ENCODE results near the gene C11orf98.

- RRBS, result no CpG with 5 or more reads among the region's 27 CpGs
Measured at GRCh38 chr11:61695851-61696507, 15.8 kb downstream of the DAGLA start.

GRCh38 chr11:61742625-61743035 is 9.8 kb upstream of the MYRF start:
- RRBS, result no CpG with 5 or more reads among the region's 3 CpGs

DNA sequence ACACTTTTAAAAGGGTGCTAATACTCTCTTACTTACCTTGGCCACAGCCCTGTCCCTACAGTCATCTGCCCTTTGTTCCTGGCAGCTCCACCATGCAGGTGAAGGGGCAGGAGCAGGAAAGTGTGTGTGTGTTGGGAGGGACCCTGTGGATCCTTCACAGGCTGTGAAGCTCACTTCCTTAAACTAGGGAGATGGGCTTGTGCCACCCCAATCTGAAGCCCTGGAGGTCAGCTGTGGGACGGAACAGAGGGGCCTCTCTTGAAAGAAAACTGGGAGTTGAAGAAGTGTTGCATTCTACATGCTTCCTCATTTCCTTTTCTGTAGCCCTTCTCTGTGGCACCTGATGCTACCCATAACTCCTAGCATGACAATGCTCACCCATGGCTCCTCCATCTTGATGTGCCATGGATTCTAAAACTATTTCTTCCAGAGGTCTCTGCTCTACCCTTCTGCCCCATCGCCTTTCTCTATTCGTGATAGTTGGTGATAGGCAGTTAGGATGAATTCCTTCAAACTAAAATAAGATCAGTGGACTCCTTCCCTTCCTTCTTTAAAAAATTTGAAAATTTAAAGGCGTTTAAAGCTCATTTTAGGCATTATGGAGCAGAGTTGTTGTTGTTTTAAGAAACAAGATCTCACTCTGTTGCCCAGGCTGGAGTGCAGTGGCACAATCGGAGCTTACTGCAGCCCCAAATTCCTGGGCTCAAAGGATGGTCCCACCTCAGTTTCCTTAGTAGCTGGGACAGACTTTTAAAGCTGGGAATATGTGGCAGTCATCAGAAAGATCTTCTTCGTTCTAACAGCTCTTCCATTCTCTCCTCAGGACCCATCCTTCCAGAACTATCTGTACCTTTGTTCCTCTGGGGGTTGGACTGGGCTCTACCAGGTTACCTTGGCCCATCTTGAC is 11.4 kb downstream of the FADS1 start:
- RRBS, result no CpG with 5 or more reads among the region's 6 CpGs

DNA sequence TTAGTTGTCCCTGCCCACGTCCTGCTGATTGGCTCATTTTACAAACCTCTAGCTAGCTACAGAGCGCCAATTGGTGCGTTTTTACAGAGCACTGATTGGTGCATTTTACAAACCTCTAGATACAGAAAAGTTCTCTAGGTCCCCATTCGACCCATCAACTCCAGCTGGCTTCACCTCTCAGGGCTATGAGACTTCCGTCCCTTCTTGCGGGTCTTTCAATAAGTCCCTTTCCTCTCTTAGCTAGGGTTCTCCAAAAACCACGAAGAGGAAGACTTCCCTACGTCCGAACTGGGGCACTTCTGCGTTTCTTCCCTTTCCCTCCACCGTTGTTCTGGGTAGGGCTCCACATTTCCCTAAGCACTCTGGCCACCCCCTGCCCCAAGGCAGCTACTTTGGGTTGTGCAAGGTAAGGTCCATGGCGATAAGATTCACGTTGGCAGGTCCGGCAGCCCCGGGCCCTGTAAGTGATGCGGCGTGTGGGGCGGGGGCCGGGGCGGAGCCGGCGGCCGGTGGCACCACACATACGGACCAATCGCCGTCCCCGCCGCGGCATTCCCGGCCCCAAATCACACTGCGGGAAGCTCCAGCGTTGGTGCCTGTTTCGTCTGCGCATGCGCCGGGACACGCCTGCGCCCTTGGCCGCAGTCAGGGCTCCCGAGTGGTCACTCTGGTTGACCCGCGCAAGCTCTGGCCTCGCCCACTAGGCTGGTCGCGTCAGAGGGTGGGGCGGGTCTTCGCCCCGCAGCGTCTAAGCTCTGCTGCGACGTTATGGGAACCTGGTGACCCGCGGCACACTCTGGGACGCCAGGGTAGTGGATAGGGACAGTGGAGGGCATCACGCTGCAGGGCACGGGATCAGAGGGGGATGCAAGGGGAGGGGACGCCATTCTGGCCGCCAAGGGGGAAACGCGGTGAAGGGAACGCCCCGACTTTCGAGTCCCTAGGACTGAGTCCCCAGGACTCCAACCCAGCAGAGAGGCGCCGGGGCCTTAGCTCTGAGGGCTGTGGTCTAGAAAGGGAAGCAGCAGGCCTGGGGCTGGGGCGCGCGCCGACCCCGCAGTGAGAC is 1.8 kb downstream of the FADS1 start:
- RRBS, result 8% methylated on average over 19 of the region's 70 CpGs

DNA sequence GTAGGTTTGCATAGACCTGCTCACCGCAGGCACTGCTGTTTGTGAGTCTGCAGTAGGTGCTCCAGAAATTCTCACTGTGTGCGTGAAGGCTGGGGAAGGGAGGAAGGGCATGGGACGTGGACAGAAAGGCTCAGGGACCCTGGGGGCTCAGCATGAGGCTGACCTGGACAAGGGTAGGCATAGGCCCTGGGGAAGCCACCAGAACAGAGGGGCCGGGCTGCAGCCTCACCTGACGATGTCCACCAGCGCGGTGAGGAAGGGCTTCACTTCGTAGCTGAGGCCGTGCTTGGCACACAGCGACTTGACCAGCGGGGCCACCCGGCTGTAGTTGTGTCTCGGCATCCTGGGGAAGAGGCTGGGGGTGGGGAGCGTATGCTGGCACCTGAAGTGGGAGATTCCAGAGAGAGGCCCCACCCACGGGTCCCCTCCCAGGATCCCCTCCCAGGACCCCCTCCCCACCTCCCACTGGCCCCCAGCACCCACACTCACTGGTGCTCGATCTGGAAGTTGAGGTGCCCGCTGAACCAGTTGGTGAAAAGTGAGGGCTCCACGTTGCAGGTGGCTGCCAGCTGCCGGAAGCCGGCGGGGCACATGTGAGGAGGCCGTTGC is 15.6 kb downstream of the FADS3 start:
- RRBS, result 85% methylated on average over 6 of the region's 22 CpGs

DNA sequence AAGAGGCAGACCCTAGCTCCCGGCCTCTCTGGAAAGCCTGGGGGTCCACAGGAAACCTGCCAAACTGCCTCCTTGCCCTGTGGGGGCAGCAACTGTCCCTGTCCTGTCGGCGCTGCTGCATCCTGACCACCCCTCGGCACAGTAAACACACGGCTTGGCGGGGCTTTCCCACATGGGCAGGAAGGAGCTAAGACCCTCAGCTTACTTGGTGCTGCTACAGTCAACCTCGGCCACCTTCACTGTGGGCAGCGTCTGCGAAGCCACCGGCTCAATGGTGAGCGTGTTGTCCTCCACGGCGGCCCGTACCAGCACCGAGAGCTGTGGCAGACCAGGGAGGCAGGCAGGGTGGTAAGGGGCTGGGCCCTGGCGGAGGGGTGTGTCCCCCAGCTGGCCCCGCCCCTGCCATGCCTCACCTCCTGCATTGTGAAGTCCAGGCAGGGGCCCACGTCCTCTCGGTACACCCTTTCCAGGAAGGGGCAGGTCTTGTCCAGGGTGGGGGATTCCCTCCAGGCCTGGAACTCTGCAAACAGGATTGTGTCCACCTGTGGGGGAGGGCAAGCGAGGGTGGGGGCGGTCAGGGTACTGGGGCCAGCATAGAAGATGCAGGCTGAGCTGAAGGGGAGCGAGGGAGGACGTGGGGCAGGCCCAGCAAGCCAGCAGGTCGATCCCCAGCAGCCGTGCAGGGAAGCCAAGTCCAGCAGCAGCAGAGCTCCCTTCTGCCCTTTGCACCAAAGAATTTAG is 12.9 kb downstream of the RAB3IL1 start:
- RRBS, result no CpG with 5 or more reads among the region's 25 CpGs

DNA sequence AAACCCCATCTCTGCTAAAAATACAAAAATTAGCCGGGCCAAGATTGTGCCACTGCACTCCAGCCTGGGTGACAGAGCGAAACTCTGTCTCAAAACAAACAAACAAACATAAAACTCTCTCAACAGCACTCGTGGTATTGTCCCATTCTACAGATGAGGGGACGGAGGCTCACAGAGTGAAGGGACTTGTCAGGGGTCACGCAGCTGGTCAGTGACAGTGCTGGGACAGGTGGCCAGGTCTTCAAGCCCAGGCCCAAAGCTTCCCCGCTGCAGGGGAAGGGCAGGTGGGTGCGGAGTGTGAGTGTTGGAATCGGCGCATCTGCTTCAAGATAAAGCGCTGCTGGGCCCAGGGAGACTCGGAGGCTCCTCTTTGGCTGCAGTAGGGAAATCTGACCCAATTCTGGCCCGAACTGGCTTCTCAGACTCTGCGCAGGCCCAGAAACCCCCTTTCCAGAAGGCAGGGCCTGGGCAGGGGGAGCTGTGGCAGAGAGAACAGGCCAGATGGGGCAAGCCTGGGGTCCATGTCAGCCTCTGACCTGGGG is 7.4 kb downstream of the RAB3IL1 start:
- RRBS, result no CpG with 5 or more reads among the region's 13 CpGs

GRCh38 chr11:61962555-61962881 is 4.9 kb downstream of the FTH1 start:
- RRBS, result no CpG with 5 or more reads among the region's 6 CpGs

GRCh38 chr11:61971158-61972411 is 4.2 kb upstream of the FTH1 start:
- RRBS, result no CpG with 5 or more reads among the region's 20 CpGs

GRCh38 chr11:62402243-62402571 is 16.6 kb upstream of the SCGB1A1 start:
- RRBS, result no CpG with 5 or more reads among the region's 12 CpGs

DNA sequence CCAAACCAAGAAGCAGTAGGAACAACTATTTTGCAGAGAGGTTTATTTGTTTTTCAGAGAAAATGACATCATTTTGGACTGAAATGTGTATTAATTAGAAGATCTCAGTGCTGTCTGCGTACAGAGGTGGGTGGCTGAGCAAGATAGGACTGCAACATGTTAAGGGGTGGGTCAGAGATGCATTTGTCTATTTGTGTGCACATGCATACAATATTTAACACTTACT is 1.1 kb downstream of the SCGB1A1 start:
- RRBS, result no CpG with 5 or more reads among the region's 1 CpG

DNA sequence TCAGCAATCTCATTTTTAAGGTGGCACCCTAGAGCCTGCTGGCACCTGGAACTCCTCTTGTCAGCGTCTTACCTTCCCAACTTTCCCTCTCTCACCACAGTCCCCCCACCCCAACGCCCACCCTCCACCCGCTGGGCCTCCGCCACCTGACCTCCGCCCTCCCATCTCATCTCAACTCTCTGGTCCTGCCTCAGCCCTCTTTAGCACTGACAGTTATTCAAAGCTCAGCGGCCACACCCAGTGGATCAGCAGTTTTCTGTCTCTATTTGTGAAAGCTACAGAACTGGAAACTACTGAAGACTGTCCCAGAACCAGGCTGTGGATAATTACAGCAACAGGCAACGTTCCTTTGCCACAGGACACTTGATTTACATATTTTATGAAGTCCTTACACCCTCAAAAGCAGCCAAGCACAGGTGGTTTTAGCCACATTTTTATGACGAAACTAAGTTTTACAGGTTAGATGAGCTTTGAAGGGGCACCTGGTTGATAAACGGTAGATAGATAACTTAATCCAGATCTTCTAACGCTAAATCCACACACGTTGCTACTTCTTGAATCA is 43.3 kb downstream of the SCGB1A1 start:
- RRBS, result no CpG with 5 or more reads among the region's 11 CpGs

DNA sequence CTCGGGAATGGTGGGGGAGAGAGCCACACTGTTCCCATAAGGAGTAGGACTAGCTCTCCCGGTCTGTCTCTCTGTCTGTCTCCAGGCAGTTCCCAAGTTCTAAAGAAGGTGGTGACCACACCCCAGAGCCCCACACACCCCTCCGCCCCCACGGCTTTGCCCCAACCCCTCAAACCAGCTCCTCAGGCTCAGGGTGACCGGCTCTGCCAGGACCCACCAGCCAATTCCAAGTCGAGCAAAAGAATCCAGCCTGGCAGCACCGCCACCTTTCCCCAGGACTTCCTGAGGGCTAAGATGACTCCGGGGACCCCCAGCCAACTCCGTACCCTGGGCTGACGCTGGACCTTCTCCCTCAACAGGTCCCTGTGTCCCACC is 2.7 kb downstream of the AHNAK start:
- RRBS, result 94% methylated on average over 5 of the region's 10 CpGs

GRCh38 chr11:62552312-62552802 is 5.8 kb upstream of the AHNAK start:
- RRBS, result no CpG with 5 or more reads among the region's 12 CpGs

GRCh38 chr11:62602194-62602727 is 596 bp upstream of the MTA2 start:
- RRBS, result 27% methylated on average over 18 of the region's 56 CpGs

DNA sequence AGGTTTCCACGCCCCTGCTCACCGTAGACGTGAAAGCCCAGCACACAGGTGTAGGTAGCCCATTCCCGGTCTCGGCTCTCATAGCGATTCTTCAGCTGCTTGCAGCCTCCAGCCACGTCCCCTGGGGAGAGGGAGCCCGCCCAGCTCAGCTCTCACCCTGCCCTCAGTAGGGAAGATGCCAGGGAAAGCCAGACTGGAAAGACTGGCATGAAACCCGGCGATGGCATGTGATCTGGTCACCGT is 1.4 kb upstream of the MTA2 start:
- RRBS, result no CpG with 5 or more reads among the region's 11 CpGs

GRCh38 chr11:62612064-62612411 is 537 bp downstream of the EML3 start:
- RRBS, result under 1% methylated on average over 16 of the region's 23 CpGs

GRCh38 chr11:62665025-62665371 is at the start of gene C11orf98:
C11orf98 (minus strand) TSS chr11:62665210.
- RRBS, result under 1% methylated on average over 16 of the region's 32 CpGs

DNA sequence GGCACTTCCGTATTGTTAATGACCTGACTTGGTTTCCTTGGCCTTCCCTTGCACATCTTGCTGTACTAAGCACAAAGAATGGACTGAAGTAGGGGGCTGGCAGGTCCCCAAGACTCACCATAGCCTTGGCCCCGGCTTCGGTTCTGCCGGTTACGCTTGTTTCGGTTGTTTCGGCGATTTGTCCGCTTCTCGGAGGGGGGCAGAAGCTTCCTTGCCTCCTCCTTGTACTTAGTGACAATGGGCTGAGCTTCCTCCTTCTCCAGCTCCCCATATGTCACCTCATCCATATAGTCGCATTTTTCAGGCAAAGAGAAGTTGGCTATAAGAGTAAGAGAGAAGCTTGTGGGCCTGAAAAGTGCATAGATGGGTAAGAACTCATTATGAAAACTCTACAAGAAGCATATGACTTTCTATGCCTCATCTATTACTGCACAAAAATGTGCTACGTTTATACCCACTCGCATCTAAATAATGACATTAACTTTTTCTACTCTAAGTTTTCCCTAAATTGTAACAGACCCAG is 9.5 kb downstream of the GNG3 start:
- RRBS, result no CpG with 5 or more reads among the region's 13 CpGs

GRCh38 chr11:62719507-62720312 is 7.5 kb downstream of the HNRNPUL2 start:
- RRBS, result no CpG with 5 or more reads among the region's 7 CpGs